Epithelial cell of prostate (primary cell): ENCODE results near the genes EBF1, GABRB2 and CCNG1.

- RRBS: no CpG with 5 or more reads among the region's 18 CpGs
Observed at GRCh38 chr5:159010604-159011610, 88.8 kb downstream of the EBF1 start.

- RRBS: 2% methylated on average over 28 of the region's 59 CpGs
Observed at GRCh38 chr5:159098798-159099944, at the start of gene EBF1. EBF1 (minus strand) TSS chr5:159099916.

DNA sequence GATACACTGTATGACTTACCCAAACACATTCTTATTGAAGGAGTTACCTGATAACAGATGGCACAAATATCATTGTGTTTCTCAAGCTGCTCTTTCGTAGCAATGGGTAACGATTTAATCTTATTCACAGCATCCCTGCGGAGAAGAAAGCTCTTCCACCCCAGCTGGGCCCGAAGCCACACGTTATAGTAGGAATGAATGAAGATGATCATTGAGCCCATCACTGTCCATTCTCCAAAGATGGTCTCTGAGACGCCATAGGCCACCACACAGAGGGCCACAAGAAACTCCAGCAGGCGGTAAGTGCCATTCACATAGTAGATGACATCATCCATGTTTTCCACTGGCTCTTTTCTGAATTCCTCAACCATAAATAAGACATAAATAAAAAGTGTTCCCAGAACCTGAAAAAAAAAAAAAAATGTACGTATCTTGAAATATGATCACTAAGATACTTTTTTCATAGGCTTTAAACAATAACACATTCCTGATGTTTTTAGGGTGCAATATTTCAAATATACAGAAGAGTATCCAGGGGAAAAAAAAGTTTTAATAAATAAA, 48.1 kb downstream of the RNF145 start:
- RRBS: no CpG with 5 or more reads among the region's 8 CpGs

DNA sequence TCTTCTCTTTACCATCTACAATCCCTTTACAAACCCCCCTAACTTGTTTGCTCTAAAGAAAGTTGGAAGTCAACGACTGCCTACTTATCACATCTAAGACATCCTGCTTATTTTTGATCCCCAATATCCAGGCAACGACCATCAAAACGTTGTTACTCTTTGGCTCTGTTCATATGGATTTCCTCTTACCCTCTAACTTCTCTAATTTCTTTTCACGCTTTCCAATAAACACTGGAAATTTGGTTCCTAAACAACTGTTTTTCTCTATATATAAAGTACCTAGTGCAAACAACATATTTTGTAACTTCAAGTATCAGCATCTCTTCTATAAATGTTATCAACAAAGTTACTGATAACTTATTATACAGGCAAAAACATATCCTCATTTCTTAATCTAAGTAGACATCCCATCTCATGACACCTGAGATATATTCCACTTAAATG, 13.9 kb downstream of the RNF145 start:
- RRBS: no CpG with 5 or more reads among the region's 4 CpGs

GRCh38 chr5:159195889-159196759, 13.2 kb downstream of the RNF145 start:
- RRBS: no CpG with 5 or more reads among the region's 2 CpGs

DNA sequence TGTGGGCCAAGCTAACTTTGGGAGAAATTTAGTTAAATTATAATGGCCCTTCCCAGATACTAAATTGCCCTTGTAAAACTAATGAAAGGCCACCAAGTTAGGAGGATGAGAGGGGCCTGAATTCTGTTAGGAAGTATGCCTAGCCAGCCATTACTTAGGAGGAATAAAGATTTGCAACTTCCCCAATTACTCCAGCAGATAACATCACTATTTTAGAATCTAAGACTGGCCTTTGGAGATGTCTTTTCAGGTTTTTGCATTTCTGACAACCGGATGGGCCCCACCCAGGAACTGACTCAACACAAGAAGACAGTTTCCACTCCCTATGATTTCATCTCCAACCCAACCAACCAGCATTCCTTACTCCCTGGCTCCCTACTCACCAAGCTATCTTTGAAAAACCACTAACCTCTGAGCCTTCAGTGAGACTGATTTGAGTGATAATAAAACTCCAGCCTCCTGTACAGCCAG, 7.2 kb upstream of the IL12B start:
- RRBS: no CpG with 5 or more reads among the region's 1 CpG

DNA sequence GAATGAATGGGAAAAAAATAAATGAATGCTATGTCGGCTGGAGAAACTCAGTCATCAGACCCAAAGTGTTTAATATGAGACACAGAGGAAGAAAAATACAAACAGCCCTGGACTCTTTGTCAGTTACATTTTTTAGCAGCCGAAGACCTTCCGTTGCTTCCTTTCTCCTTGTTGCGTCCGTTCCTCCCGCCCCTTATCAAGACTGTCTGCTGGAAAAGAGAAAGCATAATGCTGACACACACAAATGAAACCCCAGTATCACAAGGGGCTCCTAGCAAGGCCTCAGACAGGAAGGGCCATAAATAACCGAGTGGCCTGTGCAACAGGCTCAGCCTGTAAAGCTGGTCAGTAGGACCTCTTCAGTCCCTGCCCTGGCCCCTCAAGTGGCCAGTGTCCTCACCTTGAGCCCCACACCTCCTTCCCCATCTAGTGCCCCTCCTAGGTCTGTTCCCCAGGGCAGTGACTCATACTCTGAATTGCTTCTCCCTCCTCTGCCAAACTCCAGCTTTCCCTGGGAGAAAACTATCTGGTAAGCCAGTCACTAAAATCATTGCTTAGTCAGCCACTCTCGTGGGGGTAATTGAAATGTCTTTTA, 174.5 kb upstream of the IL12B start:
- RRBS: no CpG with 5 or more reads among the region's 8 CpGs

GRCh38 chr5:159987032-159987763, 21.7 kb upstream of the TTC1 start:
- RRBS: no CpG with 5 or more reads among the region's 52 CpGs

DNA sequence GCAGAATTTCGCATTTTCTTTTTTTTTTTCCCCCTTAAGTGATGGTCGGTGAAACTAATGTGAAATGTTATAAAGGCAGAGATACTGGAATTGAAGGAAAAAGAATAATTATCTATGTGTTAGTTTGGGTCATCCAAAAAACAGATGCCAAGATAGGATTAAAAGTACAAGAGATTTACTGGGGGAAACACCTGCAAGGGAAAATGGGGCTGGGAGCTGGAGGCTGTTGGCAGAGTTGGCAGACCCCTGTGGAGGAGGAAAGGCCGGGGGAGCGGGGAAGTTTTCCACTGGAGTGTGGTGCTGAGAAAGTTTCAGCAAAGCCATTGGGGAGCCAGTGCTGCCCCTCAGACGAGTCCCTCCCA, 52.7 kb downstream of the TTC1 start:
- RRBS: no CpG with 5 or more reads among the region's 5 CpGs

- RRBS: no CpG with 5 or more reads among the region's 5 CpGs
Observed at GRCh38 chr5:160187119-160187549, 42.2 kb upstream of the FABP6 start.

DNA sequence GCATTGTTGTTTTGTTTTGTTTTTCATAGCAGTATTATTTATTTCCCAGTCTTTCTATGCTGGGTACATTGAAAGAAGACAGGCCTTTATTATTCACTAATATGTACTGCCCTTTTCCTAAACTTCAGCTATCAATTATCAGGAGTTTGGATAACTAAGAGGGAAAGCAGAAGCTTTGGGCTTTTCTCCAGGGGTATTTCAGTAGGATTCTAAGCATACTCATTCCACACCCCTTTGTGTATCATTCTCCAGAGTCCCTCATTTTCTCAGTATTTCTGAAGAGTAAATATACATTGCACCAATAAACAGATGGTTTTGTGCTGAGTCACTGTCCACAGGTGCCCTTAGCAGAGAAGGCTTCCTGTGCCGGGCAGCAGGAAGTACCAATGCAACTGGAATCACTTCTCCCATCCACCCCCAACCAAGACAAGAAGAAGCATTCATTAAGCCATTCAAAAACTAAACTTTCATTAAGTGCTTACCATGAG, 3.5 kb upstream of the CCNJL start:
- RRBS: no CpG with 5 or more reads among the region's 1 CpG

- RRBS: no CpG with 5 or more reads among the region's 5 CpGs
Observed at GRCh38 chr5:160342219-160342864, 28.1 kb downstream of the C1QTNF2 start.

- RRBS: 27% methylated on average over 3 of the region's 22 CpGs
Observed at GRCh38 chr5:160344973-160345662, 25.3 kb downstream of the C1QTNF2 start.

DNA sequence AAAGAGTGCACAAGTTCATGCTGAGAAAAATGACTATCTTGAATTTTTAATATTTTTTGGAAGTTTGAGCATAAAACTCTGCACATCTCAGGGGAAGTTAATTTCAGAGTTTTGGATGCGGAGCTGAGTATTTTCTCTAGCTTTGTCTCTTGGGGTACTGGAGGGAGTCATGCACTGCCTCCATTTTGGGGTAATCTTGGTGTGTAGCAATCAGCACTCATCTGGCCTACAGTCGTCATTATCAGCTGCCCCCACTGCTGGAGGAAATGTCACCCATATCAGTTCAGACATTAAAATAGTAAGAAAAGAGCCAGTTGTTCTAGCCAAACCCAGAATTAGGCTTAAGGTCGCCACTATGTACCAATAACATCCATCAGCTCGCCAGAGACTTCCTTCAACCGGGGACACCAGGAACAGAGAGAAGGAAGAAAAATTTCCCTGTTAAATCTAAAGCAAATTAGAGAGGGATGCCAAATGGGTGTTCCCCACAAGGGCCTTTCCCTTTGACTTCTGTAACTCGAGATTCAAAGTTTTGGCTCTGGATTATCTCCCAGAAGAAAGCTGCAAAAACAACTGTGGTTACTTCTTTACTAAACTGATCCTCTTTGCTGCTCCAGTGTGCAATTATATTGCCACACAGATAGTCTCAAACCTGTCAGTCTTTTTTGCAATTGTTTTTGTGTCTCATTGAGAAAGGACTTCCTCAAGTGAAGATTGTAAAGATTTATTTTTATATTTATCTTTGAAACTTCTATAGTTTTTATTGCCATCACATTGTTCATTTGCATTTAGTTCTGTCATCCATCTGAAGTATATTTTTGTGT, 49.2 kb downstream of the PTTG1 start:
- RRBS: no CpG with 5 or more reads among the region's 6 CpGs

GRCh38 chr5:160506675-160507004, 85.0 kb downstream of the PTTG1 start:
- RRBS: no CpG with 5 or more reads among the region's 4 CpGs

- RRBS: no CpG with 5 or more reads among the region's 16 CpGs
Observed at GRCh38 chr5:161546404-161546861, at the start of gene GABRB2. GABRB2 (minus strand) TSS chr5:161546725.

GRCh38 chr5:161548002-161549052, 1.8 kb upstream of the GABRB2 start:
- RRBS: 4% methylated on average over 7 of the region's 62 CpGs

- RRBS: no CpG with 5 or more reads among the region's 2 CpGs
Observed at GRCh38 chr5:162874900-162875331, 562.5 kb upstream of the CCNG1 start.

DNA sequence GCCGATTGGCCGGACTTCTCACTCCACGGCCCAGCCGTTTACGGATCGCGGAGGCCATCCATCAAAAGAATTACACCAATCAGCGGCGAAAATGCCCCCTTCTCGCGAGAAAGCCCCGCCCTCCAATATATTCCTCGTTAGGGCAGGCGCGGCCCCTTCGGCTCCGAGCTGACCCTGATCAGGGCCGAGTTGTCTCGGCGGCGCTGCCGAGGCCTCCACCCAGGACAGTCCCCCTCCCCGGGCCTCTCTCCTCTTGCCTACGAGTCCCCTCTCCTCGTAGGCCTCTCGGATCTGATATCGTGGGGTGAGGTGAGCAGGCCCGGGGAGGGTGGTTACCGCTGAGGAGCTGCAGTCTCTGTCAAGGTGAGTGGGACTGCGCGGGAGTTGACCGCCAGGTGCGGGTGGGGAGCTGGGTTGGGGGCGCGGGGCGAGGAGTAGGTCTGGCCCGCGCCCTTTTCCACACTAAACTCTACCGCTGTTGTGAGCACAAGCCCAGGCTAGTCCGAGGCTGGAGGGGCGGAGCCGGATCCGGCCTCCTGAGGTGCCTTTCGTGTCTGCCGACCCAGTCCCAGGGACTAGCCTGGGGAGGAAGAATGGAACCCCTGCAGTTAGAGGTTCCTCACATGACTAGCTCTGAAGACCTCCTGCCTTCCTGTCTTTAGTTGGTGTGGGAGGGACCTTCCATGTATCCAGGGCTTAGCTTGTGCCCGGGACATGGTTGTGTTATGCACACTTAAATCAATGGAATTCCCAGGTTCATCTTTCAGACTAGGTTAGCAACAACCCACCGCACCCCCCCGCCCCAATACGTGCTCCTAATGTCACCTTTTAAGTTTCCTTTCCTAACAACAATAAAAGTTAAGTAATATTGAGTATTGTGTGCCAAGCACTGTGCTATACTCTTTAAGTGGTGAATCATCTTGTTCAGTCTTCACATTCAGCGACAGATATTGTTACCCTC, at the start of gene CCNG1:
Gene CCNG1, plus strand, starts transcription at position 154 of the 961 bp plus-strand sequence.
- RRBS: under 1% methylated on average over 5 of the region's 50 CpGs

DNA sequence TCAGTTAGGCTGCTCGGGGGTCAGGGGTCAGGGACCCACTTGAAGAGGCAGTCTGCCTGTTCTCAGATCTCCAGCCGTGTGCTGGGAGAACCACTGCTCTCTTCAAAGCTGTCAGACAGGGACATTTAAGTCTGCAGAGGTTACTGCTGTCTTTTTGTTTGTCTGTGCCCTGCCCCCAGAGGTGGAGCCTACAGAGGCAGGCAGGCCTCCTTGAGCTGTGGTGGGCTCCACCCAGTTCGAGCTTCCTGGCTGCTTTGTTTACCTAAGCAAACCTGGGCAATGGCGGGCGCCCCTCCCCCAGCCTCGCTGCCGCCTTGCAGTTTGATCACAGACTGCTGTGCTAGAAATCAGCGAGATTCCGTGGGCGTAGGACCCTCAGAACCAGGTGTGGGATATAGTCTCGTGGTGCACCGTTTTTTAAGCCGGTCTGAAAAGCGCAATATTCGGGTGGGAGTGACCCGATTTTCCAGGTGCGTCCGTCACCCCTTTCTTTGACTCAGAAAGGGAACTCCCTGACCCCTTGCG, 833.8 kb upstream of the TENM2 start:
- RRBS: no CpG with 5 or more reads among the region's 19 CpGs